Jurkat, Clone E6-1 (cell line): ENCODE data around the genes APBB1, TPP1, OR2AG1, OR10A5, TUB and RIC3.

DNA sequence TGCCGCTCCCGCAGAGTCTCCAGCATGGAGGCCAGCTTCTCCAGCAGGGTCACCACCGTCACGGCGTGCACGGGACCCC, 113 bp downstream of the CAVIN3 start:
- RRBS, result no CpG with 5 or more reads among the region's 6 CpGs

DNA sequence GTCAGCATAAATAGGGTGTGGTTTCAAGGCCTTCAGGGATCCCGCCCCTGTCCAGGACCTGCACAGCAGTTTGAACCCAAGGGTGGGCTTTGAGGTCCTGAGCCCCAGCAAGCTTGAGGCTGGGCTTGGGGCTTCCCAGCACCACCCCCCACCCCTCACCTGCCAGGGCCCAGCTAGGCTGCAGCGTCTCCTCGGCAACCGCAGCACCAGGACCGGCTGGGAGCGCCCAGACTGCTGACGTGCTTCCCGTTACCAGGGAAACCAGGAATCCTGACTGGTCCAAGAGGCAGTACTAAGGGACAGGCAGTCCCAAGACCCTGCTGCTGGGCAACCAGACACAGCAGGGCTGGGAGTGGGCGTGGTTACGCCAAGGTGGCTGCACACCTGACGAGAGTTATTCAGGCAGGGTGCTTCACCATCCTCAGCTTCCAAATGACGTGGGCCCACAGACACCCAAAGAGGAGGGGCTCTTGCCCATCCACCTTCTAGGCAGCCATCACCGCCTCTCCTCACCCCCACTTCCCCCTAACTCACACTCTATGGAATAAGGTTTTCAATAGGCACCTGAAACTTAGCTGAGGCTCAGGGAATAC, 13.6 kb downstream of the APBB1 start:
- RRBS, result no CpG with 5 or more reads among the region's 13 CpGs

GRCh38 chr11:6418071-6419329, at the start of gene APBB1:
Gene APBB1, minus strand, starts transcription at chr11:6419094.
- RRBS, result 52% methylated on average over 3 of the region's 87 CpGs

DNA sequence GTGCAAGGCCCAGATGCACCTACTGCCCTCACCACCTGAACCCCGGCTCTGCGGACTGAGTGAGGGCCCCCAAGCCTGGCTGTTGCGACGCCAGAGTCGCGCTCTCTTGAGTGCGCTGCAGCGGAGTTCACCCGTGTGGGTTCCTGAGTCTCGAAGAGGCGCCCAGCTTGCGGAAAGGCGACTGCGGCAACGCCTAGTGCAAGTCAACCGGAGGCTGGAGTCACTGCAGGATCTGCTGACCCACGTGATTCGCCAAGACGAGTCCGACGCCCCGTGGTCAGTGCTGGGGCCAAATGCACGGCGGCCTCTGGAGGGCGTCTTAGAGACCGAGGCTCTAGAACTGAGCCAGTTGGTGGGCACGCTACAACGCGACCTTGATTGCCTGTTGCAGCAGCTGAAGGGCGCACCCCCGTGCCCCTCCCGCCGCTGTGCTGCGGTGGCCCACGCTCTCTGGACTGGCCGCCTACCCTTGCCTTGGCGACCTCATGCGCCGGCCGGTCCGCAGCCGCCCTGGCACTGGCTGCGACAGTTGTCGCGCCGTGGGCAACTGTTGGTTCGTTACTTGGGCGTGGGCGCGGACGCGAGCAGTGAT, 32.7 kb downstream of the RRP8 start:
- RRBS, result no CpG with 5 or more reads among the region's 52 CpGs

DNA sequence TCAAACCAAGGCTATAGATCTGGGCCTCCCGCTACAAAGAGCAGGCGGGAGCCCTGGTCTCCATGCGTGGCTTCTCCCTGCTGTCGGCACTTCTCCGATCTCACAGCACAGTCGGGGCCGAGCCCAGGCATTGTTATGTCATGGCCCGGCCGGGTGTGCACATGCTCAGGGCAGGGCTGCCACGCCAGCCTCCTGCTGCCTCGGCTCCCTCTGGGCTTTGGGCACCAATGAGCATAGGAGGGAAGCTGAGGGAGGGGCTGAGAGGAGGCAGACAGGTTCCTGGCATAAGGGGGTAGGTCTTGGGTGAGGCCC, 16.7 kb downstream of the RRP8 start:
- RRBS, result no CpG with 5 or more reads among the region's 11 CpGs

- RRBS, result no CpG with 5 or more reads among the region's 6 CpGs
Measured at GRCh38 chr11:6597947-6599149, 5.1 kb downstream of the RRP8 start.

DNA sequence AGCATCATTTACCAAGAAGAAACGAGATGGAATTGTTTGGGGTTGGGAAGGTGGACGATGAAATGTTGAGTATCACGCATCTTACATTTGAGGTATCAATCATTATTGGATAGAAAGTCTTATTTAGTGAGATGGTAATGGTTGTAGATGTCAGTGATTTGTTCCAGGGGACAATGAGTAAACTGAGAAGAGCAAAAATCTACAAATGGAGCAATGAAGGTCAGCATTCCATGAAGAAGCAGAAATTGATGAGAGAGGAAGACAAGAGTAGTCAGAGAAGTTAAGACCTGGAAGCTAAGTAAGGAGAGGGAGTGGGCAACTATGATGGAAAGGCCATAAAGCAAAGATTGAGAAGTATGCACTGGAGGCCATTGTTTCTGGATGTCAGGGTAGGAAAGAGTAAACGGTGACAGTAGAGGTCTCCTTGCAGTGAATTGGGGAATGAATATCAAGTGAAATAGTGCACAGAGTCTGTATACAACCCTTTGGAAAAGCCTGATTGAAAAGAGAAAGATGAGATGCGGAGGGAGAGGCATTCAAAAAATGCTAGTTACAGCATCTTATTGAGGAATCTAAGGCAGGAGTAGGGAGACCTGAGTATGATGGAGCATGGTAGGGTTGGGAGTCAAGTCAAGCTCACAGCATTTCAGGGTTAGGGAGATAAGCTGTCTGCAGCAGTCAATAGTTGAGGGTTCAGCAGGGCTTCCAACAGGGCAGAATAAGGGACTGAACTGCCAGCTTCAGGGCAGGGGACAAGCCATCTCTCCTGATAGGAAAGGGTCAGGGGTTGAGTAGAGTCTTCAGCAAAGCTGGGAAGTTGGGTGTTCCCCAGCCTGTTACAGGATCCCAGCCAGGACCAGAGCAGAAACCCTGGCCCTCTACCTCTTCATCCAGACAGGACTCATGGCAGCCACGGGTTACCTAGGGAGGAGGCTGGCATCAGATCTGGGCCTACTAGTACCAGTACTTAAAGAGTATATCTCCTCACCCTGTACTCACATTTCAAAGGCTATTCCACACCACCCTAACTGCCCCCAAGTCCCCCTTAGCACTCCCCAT, 2.1 kb upstream of the TAF10 start:
- RRBS, result no CpG with 5 or more reads among the region's 6 CpGs

GRCh38 chr11:6619319-6619710, at the start of gene TPP1:
Gene TPP1, minus strand, starts transcription at chr11:6619422.
- RRBS, result no CpG with 5 or more reads among the region's 9 CpGs

DNA sequence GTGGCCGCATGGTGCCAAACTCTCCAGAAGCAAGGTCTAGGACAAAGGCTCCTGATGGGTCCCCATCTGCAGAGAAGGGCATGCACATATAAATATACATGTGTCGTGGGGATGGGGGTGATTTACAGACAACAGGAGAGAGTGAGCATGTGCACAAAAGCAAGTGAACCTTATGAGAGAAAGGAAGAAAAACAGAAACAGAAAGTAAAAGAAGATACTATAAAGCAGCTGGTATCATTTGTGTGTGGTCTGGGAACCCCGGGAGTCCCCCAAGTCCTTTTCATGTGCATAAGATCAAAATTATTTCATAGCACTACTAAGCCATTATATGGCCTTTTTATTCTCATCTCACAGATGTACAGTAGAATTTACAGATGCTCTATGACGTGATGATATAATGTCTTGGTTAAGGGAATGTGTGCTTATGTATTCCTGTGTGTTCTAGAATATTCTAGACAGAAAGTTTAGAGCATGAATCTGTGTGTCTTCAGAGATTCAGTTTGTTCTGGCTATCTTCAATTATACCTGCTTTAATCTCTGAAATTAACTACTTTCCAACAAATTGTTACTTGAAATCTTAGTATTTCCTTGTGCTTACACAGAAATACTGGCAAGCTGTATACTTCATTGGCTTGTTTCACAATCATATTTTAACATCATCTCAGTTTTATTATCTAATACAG, 8.5 kb upstream of the TPP1 start:
- RRBS, result no CpG with 5 or more reads among the region's 4 CpGs

DNA sequence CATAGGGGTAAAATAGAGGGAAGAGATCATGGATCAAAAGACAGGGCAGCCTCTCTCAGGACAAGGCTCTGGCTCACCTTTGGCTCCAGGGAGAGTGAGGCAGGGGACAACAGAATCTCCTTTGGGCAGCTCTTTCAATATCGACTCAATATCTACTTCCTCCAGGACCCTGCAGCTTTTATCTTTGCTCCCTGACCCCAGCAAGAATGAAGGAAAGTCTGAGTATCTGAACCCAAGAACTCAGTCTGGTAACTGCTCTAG, at the start of gene OR2AG1:
Gene OR2AG1 (plus strand): TSS at position 180 of the 261 bp plus-strand sequence.
- RRBS, result no CpG with 5 or more reads among the region's 1 CpG

GRCh38 chr11:6845248-6845957, at the start of gene OR10A5:
Gene OR10A5, plus strand, starts transcription at chr11:6845683.
- RRBS, result no CpG with 5 or more reads among the region's 5 CpGs

DNA sequence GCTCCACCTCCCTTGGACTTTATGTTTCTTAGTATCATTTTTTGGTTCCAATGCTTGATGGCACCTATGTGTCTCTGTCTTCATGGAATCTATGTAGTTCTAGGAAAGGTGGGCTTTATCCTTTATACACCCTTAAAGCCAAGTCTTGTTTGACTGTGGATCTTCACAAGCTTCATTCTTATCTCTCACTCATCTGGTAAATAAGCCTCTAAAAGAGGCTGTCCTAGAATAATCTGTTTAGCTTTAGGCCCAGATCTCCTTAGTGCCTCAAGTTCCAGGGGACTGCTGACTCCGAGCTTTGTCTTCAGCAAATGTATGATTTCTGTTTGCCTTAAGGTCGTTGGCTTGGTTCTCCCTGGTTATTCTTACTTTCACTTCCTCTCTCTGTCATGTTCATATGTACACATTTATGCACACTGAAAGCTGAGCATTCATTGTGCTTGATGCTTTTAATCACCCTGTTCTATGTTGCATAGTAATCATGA, 7.0 kb downstream of the PPFIBP2 start:
- RRBS, result no CpG with 5 or more reads among the region's 2 CpGs

- RRBS, result no CpG with 5 or more reads among the region's 8 CpGs
Measured at GRCh38 chr11:7524322-7525283, 10.8 kb downstream of the PPFIBP2 start.

GRCh38 chr11:7612567-7613012, 60.7 kb downstream of the CYB5R2 start:
- RRBS, result no CpG with 5 or more reads among the region's 5 CpGs

DNA sequence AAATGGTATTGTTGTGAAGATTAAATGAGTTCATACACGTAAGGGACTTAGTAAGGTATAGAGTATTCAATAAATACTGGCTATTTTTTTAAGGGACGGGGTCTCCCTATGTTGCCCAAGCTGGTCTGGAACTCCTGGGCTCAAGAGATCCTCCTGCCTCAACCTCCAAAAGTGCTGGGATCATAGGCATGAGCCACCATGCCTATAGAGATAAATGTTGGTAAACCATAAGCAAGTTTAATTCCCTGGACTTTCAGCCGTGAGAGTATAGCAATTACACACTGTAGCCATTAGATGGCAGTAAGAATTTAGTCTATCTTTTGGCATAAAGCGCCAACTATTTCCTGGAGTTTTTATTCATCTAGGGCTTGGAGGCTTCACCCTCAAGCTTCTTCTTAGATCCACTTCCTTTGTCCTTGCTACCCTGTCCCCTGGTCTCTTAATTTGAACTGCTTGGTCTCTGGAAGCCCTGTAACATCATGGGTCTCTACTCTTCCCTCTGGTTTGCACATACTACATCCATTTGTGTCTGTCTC, 38.3 kb downstream of the OR10A6 start:
- RRBS, result no CpG with 5 or more reads among the region's 4 CpGs

- RRBS, result no CpG with 5 or more reads among the region's 14 CpGs
Measured at GRCh38 chr11:8056857-8057552, 24.0 kb upstream of the TUB start.

DNA sequence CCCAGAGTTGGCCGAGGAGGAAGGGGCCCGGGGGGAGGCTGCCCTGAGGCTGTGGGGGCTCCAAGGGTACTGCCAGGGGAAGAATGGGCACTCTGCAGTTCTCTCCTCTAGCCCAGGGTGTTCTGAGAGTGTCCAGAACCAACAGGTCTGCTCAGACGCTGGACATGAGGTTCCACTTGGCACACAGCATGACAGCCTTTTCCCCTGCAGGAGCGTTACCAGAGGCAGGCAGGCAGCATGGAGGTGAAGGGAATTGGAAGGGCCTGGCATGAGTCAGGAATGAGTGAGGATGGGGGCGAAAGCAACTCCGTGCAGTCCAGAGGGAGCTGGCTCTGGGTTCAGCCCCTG, 15.0 kb upstream of the TUB start:
- RRBS, result no CpG with 5 or more reads among the region's 6 CpGs

DNA sequence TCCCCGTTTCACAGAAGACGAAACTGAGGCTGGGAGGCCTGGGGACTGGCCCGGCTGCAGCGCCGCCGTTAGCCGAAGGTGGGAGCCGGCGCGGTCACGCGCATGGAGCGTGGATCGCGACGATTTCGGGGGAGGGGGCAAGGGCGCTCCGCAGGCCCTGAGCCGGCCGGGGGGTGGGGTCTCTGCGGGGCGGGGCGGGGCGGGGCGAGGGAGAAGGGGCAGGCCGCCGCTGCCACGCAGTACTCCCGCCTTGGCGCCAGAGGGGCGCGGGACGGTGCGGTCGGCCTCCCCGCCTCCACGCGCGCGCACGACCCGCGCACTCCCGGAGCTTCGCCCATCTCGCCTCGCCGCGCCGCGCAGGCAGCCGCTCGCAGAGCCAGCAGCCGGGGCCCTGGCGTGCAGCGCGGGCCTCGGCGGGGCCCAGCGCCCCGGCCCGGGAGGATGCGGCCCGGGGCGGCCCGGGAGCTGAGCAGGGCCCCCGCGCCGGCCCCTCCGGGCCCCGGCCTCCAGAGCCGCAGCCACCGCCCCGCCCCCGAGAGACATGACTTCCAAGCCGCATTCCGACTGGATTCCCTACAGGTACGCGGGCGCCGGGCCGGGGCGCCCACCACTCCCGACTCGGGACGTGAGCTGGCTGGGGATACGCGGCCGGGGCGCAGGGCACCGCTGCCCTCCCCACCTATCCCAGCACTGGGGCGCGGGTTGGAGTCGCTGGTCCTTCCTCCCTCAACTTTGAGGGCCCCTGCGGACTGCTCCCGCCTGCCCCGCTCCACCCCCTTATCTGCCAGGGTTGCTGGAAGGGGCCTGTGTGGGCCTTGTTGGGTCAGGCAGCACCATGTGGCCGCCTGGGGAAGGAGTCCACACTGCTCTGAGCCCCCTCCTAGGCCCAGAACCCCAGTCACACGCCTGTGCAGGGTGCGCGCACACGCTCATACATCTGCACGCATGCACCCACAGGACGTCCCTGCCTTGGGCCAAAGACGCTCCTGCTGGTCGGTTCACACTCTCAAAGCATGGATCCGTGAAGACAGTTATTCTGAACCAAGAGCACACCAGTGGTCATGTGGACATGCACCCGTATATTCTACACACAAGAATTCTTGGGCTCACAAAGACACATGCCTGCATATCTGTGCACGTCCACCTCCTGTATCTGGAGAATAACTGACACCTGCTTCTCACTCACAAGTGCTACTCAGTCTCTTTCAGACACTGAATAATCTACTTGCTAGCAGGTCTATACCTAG, at the start of gene TUB:
Gene TUB (plus strand): TSS at position 242 of the 1,247 bp plus-strand sequence.
- RRBS, result 13% methylated on average over 40 of the region's 110 CpGs

DNA sequence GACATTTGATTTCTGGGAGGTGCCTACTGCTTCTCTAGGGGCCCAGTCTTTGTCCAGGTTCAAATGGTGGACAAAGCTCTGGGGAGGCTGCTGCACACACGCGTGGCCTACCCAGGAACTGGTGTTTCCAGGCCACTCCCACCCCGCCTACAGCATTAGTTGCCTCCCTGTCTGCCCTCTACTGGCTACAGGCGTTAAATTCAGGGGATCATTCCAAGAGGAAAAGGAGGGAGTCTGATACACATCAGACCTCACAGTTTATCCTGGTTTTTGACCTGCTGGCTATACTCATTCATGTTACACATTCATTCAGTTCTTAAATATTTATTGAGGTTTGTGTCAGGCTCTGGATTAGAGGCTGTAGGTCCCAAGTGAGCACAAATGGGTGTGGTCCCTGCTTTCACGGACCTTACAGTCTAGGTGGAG, 11.7 kb downstream of the TUB start:
- RRBS, result no CpG with 5 or more reads among the region's 5 CpGs

- RRBS, result no CpG with 5 or more reads among the region's 81 CpGs
Measured at GRCh38 chr11:8168127-8169458, at the start of gene RIC3. Gene RIC3, minus strand, starts transcription at chr11:8169025.